ENCODE measurements around a stretch of chr21.

- RRBS, result no CpG with 5 or more reads among the region's 11 CpGs
Measured at GRCh38 chr21:36297754-36298585, 22.0 kb upstream of the MORC3 start.

DNA sequence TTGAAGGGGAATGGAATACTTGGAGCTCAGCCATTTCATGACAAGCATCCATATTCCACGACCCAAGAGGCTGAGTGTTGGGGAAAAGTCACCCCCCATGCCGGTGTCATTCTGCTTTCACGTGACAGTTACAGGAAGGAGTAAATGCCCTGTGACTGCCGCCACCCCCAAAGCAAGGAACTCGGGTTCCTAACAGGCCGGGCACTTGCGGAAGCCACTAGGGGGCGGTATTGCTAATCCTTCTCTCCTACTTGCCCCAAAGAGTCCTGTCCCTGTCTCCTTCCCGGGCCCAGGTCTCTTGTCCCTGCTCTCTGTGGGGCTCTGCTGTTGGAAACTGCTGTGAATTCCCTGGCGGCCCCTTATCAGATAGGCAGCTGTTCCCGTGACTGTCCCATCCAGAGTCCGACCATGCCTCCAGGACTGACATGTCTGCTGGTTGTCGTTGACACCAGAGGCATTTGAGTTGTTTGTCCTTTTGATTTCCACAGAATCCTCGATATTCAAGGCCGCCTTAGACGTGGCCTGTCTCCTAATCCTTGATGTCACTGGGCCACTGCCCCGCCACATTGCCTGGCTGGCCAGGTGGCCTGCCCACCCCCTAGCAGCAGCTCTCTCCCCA, 37.1 kb downstream of the CHAF1B start:
- RRBS, result 36% methylated on average over 7 of the region's 17 CpGs

GRCh38 chr21:36429775-36430643, 44.8 kb downstream of the CHAF1B start:
- RRBS, result no CpG with 5 or more reads among the region's 32 CpGs

DNA sequence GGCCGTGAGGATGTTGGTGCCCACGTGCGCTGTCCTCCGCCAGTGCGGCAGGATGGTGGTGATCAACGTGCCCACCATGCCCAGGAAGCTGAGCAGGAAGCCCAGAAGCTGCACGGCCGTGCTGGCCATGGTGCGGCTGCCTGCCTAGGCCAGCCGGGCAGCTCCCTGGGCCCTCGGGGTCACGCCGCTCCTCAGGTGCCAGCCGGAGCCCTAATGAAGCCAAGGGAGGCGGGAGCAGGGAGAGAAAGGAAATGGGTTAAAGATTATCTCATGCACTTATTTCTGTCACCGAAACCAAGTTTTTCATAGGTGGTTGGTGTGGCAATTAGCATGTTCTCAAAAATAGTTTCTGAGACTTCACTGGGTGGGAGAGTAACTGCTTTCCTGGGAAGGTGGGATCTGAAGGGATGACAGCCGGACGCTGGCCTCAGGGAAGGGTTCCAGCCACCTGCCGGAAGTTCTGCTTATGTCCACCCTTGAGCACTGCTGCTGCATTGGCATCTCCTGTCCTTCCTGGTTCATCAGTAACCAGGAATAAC, 18.3 kb downstream of the CLDN14 start:
- RRBS, result 93% methylated on average over 5 of the region's 19 CpGs

GRCh38 chr21:36495592-36496041, 15.7 kb upstream of the CLDN14 start:
- RRBS, result no CpG with 5 or more reads among the region's 3 CpGs

GRCh38 chr21:36692553-36693431, 6.1 kb upstream of the SIM2 start:
- RRBS, result 90% methylated on average over 4 of the region's 65 CpGs

- RRBS, result 52% methylated on average over 5 of the region's 30 CpGs
Measured at GRCh38 chr21:36700456-36700961, 1.6 kb downstream of the SIM2 start.

- RRBS, result no CpG with 5 or more reads among the region's 11 CpGs
Measured at GRCh38 chr21:36749957-36750513, 51.1 kb downstream of the SIM2 start.

GRCh38 chr21:36784979-36785507, 86.1 kb downstream of the SIM2 start:
- RRBS, result no CpG with 5 or more reads among the region's 18 CpGs

DNA sequence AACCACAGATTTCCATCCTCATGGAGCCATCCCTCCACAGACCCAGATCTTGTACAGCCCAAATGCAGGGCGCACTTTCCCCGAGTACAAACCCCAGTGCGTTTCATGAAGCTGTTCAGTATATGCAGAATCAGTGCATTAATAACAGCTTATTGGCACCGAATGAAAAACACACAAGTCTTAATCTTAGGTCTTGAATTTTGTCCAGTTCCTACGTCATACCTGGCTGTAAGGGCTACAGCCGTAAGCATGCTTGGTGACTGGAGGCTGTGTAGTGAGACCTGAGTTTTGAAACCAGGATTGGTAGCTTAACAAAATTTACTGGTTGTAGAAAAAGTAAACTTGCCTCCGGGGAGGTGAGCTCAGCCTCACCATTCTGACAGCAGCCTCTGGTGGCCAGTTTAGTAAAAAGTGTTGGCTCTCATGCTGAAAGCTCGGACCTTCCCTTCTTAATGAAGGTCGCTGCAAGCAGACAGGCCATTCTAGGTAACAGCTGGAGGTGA, 49.1 kb downstream of the HLCS start:
- RRBS, result no CpG with 5 or more reads among the region's 9 CpGs

GRCh38 chr21:36965184-36965932, 1.1 kb downstream of the HLCS start:
- RRBS, result no CpG with 5 or more reads among the region's 14 CpGs

GRCh38 chr21:37082492-37083124, 9.6 kb downstream of the TTC3 start:
- RRBS, result no CpG with 5 or more reads among the region's 1 CpG

- RRBS, result no CpG with 5 or more reads among the region's 6 CpGs
Measured at GRCh38 chr21:37083585-37084423, 10.8 kb downstream of the TTC3 start.

DNA sequence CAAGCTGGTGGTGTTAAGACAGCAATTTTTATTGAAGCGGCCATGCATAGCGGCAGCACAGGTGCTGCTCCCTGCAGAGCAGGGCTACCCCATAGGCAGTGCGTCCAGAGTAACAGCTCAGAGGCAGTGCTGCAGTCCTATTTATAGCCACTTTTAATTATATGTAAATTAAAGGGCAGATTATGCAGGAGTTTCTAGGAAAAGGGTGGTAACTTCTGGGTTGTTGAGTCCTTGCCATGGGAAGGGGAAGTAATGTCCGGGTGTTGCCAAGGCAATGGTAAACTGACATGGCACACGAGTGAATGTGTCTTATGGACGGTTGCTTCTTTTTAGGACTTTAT, 57.0 kb downstream of the VPS26C start:
- RRBS, result no CpG with 5 or more reads among the region's 6 CpGs

DNA sequence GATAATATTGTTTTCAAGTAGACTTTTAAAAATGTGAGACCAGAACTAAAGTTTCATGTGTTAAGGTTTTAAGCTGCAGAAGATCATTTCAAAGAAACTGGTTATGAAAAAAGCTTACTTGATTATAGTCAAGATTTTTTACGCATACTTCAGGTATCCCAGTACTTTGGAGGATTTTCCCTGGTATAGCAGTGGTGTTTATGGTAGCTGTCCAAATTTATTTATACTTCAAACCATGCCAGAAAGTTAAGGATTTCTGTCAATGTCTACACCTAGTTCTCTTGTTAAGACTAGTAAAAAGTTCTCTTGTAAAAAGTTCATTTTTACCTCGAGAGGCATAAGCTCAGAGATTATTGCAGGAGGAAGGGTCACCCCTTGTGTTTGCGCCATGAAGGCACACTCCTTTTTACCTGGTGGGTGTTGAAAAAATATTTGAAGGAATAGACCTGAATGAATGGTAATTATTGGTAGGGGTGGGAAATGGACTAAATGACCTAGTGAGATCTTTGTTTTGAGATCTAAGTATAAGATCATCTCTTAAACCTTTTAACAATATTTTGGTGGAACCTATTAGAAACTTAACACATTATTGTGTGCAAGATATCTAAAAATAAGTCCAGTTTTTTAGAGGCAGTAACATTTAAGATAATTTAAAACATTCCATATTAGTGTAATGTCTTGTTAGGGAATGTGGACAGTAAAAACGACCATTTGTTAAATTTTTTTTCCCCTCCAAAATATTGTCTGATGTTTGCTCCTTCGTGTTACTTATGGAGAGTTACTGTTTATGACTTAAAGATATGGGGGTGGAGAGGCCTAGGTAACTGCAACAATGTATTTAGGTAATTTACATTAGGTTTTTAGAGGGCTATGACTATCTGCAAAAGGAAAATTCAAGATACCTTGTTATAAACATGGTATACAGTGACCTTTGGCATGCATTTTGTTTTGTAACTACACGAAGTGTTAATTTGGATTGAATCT, 3.0 kb downstream of the DYRK1A start:
- RRBS, result no CpG with 5 or more reads among the region's 6 CpGs

DNA sequence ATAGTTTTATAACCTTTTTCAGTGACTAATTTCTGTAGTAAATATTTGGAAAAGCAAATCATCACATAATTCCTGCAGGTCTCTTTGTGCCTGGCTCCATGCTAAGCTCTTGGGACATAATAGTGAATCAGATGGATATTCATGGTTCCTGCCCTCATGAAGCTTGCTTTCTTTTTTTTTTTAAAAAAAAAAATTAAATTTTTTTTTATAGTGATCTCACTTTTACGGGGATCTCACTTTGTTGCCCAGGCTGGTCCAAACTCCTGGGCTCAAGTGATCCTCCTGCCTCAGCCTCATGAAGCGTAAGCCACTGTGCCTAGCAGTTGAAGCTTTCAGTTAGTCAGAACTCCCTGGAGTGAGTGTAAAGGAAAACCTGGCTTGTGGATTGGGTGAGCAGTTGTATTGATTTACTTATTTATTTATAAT, 15.5 kb downstream of the DYRK1A start:
- RRBS, result no CpG with 5 or more reads among the region's 2 CpGs

DNA sequence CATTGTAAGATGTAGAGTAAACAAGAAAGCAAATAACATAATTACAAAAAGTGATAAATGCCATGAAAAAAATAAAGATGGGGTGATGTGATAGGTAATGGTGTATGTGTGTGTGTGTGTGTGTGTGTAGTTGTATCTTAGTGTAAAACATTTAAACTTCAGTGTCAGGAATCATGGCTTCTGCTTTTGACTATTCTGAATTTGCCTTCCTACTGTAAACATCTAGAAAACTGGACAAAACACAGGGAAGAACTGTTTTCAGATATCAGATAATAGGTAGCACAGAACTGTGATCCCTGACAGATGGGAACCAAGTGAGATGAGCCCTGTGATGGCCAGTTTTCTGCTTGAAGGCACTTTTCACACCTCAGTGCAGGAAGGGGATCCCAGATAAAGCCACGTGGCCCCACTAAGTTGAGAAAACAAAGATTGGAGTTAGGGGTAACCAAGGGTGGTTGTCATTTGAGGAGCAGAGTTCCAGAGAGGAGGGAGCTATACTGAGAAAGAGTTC, 17.2 kb downstream of the DYRK1A start:
- RRBS, result no CpG with 5 or more reads among the region's 1 CpG

- RRBS, result no CpG with 5 or more reads among the region's 4 CpGs
Measured at GRCh38 chr21:37506352-37506975, 139.9 kb downstream of the DYRK1A start.

DNA sequence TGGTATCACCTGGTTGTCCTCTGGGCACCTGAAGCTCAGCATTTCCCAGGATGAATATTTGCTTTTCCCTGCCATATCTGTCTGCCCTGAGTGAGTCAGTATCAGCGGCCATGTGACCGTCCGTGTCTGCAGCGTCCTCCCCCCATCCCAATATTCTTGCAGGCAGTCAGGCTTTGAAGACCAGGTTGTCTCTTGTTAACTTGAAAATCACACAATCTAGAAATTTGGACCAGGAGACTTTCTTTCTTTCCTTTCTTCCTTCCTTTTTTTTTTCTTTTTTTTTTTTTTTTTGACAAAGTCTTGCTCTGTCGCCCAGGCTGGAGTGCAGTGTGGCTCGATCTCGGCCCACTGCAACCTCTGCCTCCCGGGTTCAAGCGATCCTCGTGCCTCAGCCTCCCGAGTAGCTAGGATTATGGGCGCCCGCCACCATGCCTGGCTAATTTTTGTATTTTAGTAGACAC, 198.7 kb downstream of the DYRK1A start:
- RRBS, result no CpG with 5 or more reads among the region's 13 CpGs

DNA sequence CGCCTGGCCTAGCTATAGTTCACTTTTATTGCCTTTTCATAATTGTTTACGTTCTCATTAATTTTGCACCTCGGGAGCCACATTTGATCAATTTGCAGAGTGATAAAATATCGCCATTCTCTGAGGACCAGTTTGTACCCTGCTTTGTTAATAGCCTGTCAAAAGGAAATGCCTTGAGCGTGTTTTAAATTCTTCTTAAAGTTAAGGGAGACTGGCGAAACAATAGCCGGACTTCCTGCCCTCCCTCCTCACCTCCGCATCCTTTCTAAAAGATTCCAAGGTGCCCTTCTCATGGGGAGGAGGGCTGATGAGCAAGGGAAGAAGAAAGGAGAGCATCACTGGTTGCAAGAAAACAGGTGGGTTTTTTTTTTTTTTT, 271.6 kb downstream of the KCNJ6 start:
- RRBS, result no CpG with 5 or more reads among the region's 8 CpGs

Data from HTR-8/SVneo (cell line).